Diencephalon (tissue), 2 donors: ENCODE measurements around the gene RPS12.

DNA sequence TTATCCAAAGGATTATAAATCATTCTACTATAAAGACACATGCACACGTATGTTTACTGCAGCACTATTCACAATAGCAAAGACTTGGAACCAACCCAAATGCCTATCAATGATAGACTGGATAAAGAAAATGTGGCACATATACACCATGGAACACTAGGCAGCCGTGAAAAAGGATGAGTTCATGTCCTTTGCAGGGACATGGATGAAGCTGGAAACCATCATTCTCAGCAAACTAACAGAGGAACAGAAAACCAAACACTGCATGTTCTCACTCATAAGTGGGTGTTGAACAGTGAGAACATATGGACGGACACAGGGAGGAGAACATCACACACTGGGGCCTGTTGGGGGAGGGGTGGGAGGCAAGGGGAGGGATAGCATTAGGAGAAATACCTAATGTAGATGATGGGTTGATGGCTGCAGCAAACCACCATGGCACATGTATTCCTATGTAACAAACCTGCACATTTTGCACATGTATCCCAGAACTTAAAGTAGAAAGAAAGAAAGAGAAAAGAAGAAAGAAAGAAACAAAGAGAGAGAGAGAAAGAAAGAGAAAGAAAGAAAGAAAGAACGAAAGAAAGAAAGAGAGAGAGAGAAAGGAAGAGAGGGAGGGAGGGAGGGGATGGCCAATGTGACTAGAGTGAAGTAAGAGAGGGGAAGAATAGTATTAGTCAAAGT lies 114.0 kb downstream of the LAMA2 start:
- RAMPAGE, long total RNA = no peak

DNA sequence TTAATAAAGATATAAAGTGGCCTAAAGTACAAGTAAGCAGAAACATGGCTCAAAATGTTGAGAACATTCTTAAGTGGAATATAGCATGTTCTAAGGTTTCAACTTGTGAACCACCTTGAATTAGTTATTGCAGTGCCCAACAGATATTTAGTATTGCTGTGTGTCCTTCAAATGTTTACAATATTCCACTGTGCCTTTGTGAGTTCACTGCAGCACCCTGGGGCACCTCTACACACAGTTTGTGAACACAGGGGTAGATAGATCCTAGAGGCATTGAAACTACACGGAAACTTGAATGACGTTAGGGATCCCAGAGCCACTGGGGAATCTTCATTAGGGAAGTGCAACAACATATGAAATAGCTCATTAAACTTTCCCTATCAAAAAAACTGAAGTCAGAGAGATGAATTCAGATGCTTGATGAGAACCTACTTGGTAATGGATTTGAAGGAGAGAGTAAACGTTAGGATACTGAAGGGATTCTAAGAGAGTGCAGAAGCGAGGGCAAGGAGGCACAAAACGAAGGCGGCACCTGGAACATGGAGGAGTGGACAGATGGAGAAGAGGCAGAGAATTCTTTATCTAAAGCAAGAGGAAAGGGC lies 363.4 kb downstream of the LAMA2 start:
- RAMPAGE, long total RNA = no peak

- RAMPAGE, long total RNA = no peak
Measured at GRCh38 chr6:129661648-129662296, 48.2 kb downstream of the ARHGAP18 start.

DNA sequence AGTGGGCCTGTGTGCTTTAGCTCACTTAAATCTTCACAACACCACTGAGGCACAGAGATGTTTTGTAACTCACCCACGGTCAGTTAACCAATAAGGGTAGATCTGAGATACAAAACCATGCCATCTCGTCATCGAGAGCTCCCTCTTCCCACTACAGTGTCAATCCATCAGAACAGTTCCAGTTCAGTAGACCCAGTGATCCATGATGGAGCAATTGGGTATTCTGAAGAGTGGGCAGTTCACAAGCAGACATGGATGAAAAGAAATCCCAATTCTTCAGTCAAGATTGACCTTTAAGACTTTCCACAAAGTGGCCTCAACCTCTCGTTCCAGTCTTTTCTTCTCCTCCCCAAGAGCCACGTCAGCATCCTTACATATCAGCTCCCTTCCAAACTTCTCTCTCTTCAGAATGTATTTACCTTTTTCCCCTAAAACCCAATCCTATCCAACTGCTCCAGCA lies 22.1 kb downstream of the ARHGAP18 start:
- RAMPAGE, long total RNA = no peak

DNA sequence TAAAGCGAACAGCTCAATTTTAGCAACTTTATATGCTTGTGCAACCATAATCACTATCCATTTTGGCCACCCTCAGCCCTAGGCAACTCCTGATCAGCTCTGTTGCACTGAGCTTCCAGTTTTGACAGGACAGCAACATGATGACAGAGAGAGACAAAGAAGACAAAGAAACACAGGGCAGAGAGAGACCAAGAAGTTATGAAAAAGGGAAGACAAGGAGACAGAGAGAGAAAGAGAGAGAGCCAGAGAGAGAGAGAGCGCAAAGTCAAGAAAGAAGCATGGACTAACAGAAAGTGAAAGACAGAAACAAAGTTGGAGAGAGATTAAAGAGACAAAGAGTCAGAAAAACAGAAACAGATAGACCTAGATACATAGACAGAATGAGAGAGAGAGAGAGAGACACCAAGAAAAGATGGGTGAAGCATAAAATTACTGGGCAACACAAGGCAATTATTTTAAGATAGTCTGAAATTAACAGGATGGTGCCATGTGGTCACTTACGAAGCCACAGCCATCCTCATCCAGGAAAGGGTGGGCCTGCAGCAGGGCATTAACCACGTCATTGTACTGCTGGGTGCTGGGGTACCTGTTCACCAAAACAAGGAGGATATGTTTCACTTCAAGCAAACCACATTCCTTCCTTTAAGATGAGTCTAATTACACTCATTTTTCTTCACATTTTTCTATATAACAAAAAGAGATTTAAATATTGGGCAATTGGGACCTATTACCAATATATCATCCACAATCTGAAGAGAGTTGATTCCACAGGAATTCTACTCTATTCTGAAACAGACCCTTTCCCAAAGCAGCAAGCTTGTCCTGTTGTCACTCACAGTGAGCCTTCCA lies 38.9 kb downstream of the SAMD3 start:
- RAMPAGE, long total RNA = no peak

DNA sequence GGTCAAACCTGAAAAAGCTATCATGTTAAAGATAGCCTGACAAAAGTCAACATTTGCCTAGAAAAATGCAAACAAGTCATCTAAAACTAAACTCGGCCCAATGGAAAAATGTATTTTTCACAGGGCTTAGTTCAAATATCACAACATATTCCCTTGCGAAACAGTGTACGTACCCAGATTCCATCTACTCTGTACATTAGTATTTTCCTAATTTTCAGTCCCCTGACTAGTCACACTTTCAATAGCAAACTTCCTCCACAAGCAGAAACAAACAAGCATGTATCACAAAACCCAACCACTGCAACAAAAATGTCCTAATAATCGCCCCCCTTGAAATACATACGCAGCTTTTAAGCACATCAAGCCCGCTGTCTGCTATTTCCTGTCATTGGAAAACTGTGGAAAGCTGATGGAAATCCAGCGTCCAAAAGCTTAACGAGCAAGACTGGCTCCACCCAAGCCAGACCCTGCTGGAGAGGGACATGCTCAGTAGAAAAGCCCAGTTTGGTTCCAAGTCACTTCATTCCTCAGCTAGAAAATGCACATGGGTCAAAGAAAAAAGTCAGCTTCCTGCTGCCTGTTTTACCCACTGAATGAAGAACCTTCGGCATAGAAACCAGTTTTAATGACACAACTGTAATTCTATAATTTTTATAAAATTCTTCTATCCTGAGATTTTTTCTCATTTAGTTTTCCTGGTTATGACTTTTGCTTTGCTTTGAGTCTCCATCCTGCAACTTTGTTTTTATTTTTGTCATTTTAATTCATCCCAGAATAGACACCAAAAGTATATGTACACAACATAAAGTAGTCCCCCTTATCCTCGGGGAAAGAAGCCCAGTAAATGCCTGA lies 92.9 kb downstream of the EPB41L2 start:
- RAMPAGE, long total RNA = start-site peak on the minus strand centred at position 392 of the sequence, 39 bp wide, 121 and 106 reads in 2 replicates

GRCh38 chr6:131023892-131024303 lies 39.1 kb downstream of the EPB41L2 start:
- RAMPAGE, long total RNA = no peak

DNA sequence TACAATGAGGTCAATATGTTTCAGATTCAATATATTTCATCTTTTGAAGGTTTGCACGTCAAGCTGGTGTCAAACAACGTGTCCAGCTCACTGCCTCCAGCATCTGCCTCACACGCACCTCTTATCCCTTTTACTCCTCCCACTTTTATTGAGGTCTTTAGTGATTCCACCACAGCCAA lies 783 bp upstream of the EPB41L2 start:
- RAMPAGE, long total RNA = no peak

GRCh38 chr6:131064802-131065424 lies 1.9 kb upstream of the EPB41L2 start:
- RAMPAGE, long total RNA = no peak

DNA sequence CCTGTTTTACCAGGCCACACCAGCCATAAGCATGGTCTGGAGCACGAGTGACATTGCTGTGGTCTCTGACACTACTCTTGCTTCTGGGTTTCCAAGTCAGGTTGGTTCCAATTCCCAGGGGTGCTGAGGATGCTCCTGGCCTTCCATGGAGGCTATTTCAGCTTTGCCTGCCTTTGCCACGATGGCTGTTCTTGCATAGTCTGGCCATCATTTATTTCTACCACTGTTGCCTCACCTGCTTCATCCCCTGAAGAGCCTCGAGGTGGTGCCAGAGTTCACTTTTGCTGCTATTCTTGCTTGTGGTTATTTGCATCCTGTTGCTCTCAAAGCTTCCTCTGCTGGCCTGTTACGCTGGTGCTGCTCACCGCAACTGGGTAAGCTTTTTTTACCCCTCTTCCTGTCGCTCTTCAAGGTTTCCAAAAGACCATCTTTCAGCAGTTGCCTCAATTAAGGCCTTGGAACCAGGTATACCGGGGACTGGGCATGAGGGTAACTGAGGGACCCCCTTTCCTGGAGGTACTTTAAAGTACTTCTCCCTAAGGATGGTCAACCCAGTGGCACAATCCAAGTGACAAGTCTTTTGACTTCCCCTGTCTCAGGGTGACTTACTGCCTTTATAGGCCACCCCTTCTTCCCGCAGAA lies 64.5 kb downstream of the AKAP7 start:
- RAMPAGE, long total RNA = no peak

DNA sequence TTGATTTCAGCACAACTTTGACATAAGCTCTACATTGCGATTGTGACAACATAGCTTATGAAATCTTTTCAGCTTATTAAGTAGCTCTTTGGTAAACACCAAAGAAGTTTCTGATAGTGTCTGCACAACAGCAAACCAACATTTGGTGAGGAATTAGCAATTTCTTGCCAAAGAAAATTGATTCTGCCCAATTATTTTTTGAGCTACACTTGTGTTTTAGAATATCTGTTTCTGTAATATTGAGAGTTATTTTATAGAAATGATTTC lies 147.2 kb downstream of the AKAP7 start:
- RAMPAGE, long total RNA = no peak

- RAMPAGE, long total RNA = no peak
Measured at GRCh38 chr6:131551706-131552248, 21.2 kb upstream of the ARG1 start.

- RAMPAGE, long total RNA = no peak
Measured at GRCh38 chr6:131998502-131999110, 47.4 kb upstream of the CCN2 start.

GRCh38 chr6:132202553-132202880 lies 198.8 kb downstream of the MOXD1 start:
- RAMPAGE, long total RNA = no peak

DNA sequence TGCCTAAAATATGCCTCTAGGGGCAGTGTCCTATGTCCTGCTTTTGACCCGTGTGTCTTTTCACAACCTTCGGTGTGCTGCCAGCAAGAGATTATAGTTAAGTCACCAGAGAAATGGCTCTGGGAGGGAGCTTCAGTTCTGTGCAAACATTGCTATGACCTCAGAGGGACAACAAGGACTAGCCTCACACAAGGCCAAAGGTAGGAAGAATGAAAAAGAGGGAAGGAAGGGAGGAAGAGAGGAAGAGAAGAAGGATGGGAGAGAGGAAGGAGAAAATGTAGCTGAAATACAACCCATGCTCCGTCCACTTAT lies 9.0 kb upstream of the TAAR5 start:
- RAMPAGE, long total RNA = no peak

- RAMPAGE, long total RNA = no peak
Measured at GRCh38 chr6:132742543-132742880, 15.2 kb downstream of the VNN2 start.

GRCh38 chr6:132814466-132815590 lies at the start of gene RPS12:
Gene RPS12, plus strand, starts transcription at chr6:132814569.
- RAMPAGE, long total RNA = start-site peak on the plus strand at chr6:132814565-132814570, 7,473 and 11,728 reads in 2 replicates

- RAMPAGE, long total RNA = no peak
Measured at GRCh38 chr6:132817352-132818414, 3.3 kb downstream of the RPS12 start.

DNA sequence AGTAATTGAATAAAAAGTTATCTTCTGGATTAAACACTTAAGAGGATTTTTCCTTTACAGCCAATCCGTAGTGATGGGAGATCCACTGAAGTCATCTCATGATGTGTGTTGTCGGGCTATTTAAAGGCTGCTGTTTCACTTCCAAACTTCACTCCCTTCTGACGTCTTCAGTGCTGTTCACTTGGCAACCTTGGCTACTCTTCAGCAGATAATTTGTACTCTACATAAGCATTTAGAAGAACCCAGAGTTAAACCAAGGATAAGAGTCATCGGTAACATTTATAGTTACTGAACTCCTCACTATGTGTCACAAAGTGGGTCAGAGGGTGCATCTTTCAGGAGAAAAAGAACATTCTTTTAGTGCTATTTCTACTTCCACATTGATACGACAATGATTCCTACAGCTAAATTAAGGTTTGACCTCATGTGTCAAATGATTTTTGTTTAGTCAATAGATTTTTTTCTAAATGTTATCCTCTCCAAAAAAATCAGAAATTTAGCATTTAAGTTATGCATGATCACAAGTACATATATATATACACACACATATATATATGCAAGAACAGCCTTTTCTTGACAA lies 179.0 kb upstream of the EYA4 start:
- RAMPAGE, long total RNA = no peak

- RAMPAGE, long total RNA = no peak
Measured at GRCh38 chr6:133062699-133063297, 178.4 kb upstream of the EYA4 start.